Psoas muscle (tissue), 2 donors: ENCODE results near the genes JKAMP, SIX4 and MNAT1.

GRCh38 chr14:58659722-58660018, 21.9 kb downstream of the DACT1 start:
- PRO-cap, 2 experiments, result no peak in any of the 2 experiments

GRCh38 chr14:59314223-59314547, 125.7 kb downstream of the DAAM1 start:
- PRO-cap, 2 experiments, result no peak in any of the 2 experiments

GRCh38 chr14:59363292-59364073, 101.7 kb downstream of the GPR135 start:
- PRO-cap, 2 experiments, result no peak in any of the 2 experiments

DNA sequence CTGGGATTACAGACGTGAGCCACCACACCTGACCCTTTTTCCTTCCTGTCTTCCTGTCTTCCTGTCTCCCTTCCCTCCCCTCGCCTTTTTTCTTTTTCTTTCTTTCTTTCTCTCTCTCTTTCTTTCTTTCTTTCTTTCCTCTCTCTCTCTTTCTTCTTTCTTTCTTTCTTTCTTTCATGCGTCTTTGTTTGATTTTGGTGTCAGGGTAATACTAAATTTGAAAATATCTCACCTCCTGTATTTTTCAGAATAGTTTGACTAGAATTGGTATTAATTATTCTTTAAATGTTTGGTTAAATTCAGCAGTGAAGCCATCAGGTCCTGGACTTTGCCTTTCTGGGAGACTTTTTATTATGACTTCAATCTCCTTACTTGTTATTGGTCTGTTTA, 81.1 kb downstream of the GPR135 start:
- PRO-cap, 2 experiments, result no peak in any of the 2 experiments

DNA sequence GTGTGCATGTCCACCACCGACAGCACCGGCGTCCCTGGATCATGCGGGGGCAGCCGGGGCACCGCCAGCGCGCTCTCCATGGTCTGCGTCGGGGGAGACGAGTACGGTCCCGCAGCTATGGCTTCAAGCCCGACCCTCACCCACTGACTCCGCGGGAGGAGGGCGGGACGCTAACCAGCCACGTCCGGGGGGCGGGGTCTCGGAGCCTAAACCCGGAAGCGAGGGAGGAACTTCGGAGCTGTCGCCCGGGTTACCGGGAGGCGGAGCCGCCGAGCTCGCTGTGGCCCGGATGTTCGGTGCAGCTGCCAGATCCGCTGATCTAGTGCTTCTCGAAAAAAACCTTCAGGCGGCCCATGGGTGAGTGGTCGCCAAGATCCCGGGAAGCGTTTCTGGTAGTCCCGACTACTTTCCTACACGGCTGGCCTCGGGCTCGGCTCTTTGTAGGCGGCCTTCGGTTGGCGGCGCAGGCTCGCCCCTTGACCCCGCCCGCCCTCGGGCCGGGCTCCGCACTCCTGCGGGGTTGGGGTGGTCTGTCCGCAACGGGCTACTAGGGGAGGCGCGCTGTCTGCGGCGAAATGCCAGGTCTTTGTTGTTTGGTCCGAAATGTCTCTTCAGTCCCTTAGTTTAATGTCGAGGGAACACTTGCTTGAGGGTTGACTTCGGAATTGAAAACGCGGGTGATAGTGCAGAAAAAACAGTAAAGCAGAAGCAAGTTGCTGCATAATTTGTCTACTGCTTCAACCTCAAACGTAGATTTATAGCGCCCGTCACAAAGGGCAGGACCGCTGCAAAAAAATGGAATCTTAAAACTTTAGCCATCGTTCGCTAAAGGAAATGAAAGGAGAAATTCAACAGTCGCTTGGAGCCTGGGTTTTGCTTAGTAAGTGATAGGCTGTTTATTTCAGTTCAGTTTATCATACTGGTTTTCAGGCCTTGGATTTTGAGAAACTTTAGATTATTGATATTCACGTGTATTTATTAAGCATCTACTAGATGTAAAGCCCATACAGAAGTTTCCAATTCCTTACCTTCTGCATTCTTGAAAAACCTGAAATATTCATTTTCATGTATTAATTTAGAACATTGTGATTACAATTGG, at the start of gene JKAMP:
Gene JKAMP, plus strand, starts transcription at position 281 of the 1,099 bp plus-strand sequence.
- PRO-cap, 2 experiments, result peak in 2 of 2 experiments; most common plus-strand start position 281 of the sequence (in 2); most common minus-strand start position 145 of the sequence (in 2)

- PRO-cap, 2 experiments, result no peak in any of the 2 experiments
These were observed 143.5 kb downstream of the RTN1 start for GRCh38 chr14:59726861-59727639.

DNA sequence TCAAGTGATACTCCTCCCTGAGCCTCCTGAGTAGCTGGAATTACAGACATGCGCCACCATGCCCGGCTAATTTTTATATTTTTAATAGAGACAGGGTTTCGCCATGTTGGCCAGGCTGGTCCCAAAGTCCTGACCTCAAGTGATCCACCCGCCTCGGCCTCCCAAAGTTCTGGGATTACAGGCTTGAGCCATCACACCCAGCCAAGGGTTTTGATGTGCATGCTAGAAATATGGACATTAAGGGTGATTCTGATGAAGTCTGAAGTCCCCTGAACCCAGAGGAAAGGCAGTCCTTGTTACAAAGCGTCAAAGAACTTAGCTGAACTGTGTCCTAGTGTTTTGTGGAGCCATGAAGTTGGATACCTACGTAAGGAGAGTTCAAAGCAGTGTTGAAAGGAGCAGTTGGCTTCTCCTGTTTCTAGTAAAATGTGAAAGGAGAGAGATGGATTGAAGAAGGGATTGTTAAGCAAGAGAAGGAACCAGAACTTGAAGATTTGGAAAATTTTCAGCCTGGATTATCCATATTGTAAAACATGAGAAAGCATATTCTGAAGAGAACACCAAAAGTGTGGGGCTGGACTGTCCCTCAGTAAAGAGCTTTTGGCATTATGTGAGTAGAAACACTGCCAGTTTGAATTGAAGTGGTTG, 17.9 kb downstream of the PCNX4 start:
- PRO-cap, 2 experiments, result no peak in any of the 2 experiments

DNA sequence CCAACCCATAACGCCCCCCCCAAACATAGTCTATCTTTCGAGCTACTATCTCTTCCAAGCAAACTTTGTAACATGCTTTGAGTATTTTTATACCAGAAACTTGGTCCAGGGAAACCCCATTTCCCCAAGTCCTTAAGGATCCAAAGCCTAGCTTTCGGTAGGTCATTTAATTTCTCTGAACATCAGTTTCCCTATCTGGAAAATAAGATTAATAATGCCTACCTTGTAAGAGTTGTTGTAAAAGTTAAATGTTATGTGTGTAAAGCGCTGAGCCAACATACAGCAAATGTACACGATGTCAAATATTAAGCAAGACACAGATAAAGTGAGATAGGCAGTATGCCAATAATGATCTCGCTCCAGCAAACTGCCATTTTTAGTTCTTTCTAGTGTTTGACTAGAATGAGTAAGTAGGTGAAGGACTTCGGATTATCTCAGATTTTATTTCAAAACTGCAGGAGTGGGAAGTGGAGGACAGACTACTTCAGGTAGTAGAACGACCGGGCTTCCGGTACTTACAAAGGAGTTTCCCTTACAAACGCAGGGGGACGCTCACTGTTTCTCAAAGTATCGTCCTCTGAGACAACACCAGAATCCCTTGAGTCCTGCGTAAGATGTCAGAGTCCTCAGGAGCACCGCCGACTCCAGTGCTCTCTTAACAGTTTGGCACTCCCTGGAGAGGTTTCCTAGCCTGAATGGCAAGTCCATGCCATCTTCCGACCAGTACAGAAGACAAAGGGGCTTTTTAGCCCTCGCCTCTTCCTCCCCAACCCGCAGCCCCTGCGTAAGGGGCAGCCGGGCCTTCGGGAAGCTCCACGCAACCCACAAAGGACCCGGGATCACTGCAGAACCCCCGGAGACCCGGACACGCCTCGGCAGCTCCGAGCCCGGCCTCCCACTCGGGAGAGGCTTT, 691 bp downstream of the DHRS7 start:
- PRO-cap, 2 experiments, result peak in 2 of 2 experiments; most common plus-strand start position 389 of the sequence (in 1); most common minus-strand start position 481 of the sequence (in 1)

- PRO-cap, 2 experiments, result no peak in any of the 2 experiments
These were observed 3.4 kb upstream of the PPM1A start for GRCh38 chr14:60245530-60246052.

DNA sequence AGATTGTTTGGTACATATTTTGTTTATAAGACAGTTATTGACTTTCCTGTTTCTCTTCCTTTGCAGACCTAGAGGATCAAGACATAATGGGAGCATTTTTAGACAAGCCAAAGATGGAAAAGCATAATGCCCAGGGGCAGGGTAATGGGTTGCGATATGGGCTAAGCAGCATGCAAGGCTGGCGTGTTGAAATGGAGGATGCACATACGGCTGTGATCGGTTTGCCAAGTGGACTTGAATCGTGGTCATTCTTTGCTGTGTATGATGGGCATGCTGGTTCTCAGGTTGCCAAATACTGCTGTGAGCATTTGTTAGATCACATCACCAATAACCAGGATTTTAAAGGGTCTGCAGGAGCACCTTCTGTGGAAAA, 33.6 kb downstream of the PPM1A start:
- PRO-cap, 2 experiments, result no peak in any of the 2 experiments

DNA sequence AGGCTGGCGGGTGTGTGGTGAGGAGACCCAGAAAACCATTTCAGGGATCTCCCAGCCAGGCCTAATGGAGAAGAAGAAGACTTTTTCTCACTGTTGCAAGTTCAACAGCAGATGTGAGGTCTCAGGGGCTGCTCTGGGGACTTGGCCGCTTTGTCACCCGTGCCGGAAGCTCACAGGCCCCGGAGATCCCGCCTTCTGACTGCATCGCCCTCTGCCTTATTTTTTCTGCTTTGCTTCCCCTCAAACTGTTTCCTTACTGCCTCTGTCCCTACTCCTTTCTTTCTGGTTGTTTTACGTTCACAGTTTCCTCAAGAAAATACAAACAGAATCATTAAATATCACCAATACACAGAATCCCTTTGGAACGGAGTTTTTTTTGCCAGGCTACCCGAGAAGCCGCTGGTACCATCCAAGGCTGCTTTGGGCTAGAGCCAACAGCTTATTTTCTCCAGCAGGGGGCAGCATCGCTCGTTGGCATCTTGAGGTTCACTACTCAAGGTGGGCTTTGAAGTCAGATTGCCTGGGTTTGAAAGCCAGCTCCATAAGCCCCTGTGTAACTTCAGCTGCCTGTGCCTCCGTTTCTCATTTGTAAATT, 82.6 kb downstream of the PPM1A start:
- PRO-cap, 2 experiments, result no peak in any of the 2 experiments

- PRO-cap, 2 experiments, result peak in 1 of 2 experiments; most common plus-strand start chr14:60642444 (in 1); most common minus-strand start chr14:60642332 (in 1)
These were observed 7.0 kb downstream of the SIX1 start for GRCh38 chr14:60642069-60642879.

GRCh38 chr14:60643841-60644136, 5.5 kb downstream of the SIX1 start:
- PRO-cap, 2 experiments, result peak in 1 of 2 experiments; most common plus-strand start chr14:60644039 (in 1)

GRCh38 chr14:60723975-60724807, at the start of gene SIX4:
SIX4 (minus strand) TSS chr14:60724351.
- PRO-cap, 2 experiments, result peak in 2 of 2 experiments; most common plus-strand start chr14:60724431 (in 1); most common minus-strand start chr14:60724143 (in 1)

DNA sequence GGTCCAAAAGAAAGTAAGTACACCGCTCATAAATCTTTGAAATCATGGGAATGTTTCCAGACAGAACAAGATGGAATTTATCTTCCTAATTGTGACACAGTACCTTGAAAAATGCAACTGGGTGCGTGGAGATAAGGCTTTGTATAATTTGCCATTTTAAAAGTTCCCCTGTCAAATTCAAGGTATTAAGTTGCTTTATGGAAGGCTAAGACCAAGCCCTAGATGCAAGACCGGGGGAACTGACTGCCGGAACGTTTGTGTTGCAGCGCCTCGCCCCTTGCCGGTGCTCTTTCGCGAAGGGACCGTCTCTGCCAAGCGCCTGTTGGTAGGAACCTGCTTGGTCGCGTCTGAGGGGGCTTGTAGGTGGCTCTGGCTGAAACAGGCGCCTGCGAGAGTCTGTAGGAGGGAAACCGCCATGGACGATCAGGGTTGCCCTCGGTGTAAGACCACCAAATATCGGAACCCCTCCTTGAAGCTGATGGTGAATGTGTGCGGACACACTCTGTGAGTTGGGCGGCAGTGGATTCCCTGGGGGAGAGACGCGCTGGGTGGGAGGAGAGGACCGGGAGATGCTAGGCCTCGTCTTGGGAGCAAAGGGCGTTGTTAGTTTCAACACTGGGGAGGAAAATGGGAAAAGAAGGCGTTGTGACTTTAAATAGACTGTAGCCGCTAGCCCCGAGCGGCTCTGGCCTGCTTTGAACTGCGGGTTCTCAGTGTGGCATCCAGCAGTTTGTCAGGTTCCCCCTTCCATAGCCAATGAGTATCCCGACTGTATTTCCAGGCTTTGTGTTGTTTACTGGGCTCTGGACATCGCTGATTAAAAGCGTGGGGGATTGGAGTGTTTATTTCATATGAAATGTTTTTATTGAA, at the start of gene MNAT1:
Gene MNAT1, plus strand, starts transcription at position 314 of the 870 bp plus-strand sequence.
- PRO-cap, 2 experiments, result peak in 2 of 2 experiments; most common plus-strand start position 314 of the sequence (in 1); most common minus-strand start position 687 of the sequence (in 1)

DNA sequence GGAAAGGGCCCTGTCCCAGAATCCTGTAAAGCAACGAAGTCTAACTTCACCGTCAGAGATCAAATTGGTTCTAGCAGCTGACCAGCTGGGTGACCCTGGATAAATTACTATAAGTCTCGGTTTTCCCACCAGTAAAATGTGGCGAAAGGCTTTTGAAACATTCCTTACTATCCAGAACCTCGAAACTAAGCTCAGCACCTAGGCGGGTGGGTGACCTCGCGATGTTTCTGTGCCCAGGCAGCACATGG, 309 bp downstream of the TRMT5 start:
- PRO-cap, 2 experiments, result no peak in any of the 2 experiments

- PRO-cap, 2 experiments, result no peak in any of the 2 experiments
These were observed 984 bp downstream of the SLC38A6 start for GRCh38 chr14:60982031-60982426.

DNA sequence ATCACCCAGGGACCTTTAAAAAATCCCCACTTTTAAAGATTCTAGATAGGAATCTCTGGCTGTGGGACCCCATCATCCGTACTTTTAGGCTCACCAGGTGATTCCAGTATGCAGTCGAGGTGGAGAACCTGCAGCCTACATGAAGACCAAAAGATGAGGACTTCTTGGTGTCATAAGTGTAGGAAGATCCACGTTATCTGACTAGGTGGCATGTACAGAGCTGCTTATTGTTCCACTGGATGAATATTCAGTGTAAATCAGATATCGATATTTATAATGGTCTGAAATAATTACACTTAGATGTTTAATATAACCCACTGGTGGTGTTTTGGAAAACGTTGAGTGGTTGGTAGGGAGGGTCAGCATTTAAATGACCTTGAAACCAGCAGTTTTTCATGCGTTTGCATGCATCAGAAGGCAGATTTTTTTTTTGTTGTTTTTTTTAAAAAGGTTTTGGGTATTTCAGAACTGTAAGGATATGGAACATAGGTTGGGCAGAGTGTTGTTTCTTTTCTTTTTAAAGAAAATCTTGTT, 2.7 kb downstream of the PRKCH start:
- PRO-cap, 2 experiments, result no peak in any of the 2 experiments

GRCh38 chr14:61344999-61345527, 23.7 kb downstream of the PRKCH start:
- PRO-cap, 2 experiments, result no peak in any of the 2 experiments

- PRO-cap, 2 experiments, result no peak in any of the 2 experiments
These were observed 82.0 kb downstream of the PRKCH start for GRCh38 chr14:61403430-61403738.